Endothelial cell (in vitro differentiated cells): Measurements from ENCODE around the genes THAP8, ZNF420 and ZFP30.

- PRO-cap, result no peak
Observed at GRCh38 chr19:35913616-35914042, 5.5 kb upstream of the TYROBP start.

DNA sequence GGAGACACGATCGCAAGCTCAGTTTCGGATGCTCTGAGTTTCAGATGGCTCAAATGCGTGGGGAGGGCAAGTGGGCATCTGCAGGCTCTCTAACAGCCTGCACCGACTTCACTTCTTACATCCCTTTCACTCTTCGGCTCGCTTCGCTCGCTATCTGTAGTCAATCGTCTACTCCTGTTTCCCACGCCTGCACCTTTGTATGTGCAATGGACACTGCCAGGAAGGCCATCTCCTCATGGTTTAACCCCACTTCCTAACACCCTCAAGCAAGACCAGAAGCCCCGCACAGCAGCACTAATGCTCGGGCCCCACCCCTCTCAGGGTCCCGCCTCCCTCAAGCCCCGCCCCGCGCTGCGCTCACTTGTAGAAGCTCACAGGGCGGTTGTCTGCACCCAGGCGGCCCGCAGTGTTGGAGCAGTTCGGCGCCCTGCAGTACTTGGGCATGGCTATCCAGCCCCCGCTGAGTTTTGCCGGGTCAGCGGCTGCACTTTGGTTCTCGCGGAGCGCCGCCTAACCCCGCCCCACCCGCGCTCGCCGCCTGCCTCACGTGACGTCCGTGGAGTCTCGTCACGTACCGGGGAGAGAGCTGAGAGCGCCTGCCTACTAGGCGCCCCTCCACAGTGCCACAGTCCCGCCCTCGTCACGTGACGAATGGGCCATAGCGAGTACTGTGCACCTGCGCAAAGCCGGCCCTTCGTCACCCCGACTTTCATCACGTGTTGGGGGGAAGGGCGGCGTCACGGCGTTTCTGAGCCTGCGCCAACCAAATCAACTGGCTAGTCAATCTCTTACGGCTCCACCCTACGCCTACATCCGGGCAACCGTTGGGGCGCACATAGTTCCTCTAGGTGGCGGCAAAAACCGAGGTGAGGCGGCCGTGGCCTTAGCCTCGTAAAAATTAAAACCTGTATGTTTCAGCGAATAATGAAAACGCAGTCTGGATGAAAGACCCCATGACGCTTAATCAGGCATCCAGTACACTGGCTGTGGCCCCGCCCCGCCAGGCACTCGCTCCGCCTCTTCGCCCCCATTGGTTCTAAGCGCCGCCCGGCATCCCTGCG, at the start of gene THAP8:
Gene THAP8, minus strand, starts transcription at position 512 of the 1,061 bp plus-strand sequence.
- PRO-cap, result bidirectional peak, plus-strand start at position 404 of the sequence, minus-strand start at position 201 of the sequence; bidirectional peak, plus-strand start at position 771 of the sequence, minus-strand start at position 549 of the sequence; bidirectional peak, plus-strand start outside the sequence, minus-strand start at position 1,004 of the sequence

DNA sequence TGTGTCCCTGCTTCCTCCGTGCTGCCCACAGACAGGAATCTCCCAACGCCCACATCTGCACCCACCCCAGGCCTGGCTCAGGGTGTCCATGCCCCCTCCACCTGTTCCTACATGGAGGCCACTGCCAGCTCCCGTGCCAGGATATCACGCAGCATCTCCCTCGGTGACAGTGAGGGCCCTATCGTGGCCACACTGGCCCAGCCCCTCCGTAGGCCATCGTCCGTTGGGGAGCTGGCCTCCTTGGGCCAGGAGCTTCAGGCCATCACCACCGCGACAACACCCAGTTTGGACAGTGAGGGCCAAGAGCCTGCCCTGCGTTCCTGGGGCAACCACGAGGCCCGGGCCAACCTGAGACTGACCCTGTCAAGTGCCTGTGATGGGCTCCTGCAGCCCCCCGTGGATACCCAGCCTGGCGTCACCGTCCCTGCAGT, 7.6 kb upstream of the OVOL3 start:
- PRO-cap, result no peak

DNA sequence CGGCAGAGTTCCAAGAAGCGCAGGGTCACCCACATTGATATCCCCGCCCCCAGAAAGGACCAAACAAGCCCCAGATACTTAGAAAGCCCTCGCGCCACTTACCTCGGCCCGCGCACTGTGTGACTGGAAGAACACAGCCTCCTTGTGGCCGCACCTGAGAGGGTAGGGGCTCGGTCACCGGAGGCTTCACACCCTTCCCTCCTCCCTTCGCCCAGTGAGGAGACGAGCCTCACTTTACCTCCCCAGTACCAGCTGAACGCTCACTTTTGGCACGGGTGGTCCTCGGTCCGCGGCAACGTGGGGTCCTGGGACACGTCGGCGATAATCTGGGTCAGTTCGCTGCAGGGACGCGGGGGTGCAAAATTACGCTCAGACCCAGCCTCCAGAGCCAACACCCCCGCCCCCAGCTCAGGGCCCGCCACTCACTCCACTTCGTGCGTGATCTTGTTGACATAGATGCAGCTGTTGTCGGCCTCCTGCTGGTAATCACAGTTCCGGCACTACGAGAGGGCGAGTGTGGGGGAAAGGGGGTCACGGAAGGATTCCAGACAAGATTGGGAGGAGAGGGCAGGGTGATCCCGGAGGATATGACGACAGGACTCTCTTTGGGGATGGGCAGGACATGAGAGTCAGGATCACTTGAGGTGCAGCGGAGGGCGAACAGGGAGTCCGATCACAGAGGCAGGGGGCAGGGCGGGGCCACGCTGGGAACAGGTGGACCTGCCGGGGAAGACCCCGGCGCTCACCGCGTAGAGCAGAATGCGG, 580 bp downstream of the POLR2I start:
- PRO-cap, result bidirectional peak, plus-strand start at position 638 of the sequence, minus-strand start at position 328 of the sequence

GRCh38 chr19:36140560-36140694, 561 bp downstream of the CAPNS1 start:
- PRO-cap, result bidirectional peak, plus-strand start at chr19:36140622, minus-strand start at chr19:36140519

DNA sequence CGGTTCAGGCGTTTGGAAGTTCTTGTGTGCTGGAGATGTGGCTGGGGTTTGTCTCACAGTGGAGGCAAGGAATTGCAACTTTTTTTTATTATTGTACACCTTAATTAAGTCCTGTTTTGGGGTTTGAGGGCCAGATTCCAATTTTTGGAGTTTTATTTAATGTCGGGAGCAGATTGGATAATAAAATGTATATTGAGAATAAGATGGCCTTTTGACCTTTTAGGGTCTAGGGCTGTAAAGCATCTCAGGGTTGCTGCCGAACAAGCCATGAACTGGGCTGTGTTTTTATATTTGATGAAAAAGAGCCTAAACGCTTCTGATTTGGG, 6.6 kb upstream of the COX7A1 start:
- PRO-cap, result no peak

- PRO-cap, result no peak
Observed at GRCh38 chr19:36237000-36238062, 22.4 kb downstream of the ZNF146 start.

DNA sequence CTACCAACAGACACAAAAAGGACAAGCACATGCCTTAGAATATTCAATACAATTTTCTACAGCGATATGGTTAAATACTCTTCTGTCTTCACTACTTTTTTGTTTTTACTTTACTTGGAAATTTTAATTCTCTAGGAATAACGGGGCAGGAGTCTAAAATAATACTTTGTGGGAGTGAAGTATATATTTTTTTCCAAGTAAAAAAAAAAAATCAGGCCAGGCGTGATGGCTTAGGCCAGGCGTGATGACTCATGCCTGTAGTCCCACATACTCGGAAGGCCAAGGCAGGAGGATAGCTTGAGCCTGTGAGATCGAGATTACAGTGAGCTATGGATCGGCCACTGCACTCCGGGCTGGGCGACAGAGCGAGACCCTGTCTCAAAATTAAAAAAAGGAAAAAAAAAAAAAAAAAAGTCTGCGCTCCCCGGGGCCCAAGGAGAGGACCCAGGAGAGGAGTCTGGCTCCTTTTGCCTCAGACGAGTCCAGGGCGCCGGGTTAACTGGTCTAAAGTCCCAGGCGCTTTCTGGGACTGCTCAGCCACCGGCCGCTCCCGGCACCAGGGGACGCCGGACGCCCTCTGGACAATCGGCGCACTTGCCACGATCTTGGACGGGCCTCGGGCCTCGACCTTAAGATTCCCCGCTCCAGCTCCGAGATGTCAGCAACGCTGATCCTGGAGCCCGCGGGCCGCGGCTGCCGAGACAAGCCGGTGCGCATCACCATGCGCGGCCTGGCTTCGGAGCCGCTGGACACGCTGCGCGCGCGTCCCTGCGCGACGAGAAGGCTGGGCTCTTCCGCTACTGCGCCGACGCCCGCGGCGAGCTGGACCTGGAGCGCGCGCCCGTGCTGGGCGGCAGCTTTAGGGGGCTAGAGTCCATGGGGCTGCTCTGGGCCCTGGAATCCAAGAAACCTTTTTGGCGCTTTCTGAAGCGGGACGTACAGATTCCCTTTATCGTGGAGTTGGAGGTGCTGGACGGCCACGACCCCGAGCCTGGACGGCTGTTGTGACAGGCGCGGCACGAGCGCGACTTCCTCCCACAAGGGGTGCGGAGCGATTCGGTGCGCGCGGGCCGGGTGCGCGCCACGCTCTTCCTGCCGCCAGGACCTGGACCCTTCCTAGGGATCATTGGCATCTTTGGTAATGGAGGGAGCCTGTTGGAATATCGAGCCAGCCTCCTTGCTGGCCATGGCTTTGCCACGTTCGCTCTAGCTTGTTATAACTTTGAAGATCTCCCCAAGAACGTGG, 2.9 kb upstream of the ZFP82 start:
- PRO-cap, result bidirectional peak, plus-strand start at position 593 of the sequence, minus-strand start at position 579 of the sequence

DNA sequence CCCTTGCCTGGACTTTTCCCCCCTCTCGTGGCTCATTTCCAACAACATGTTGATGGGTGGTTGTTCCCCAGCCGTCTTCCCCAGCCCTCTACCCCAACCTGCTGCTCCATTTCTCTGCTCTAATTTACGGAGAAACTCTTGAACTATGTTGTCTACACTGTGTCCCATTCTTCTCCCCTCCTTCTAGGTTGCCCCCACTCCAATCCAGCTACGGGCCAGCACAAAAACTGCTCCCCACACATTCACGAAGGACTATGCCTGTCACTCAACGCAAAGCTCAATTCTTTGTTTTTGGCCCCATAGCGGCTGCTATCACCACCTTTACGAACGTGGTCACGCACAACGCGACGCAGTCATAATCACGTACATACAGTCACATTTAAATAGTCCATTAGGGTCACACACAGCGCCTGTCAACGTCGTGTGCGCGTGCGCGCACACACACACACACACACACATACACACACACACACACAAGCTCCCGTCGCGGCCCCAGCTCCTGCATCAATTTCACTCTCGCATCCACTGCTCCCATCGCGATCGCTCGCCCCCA, 440 bp downstream of the ZNF790 start:
- PRO-cap, result bidirectional peak, plus-strand start at position 513 of the sequence, minus-strand start at position 128 of the sequence

GRCh38 chr19:37077520-37078721, at the start of gene ZNF420:
TSS of gene ZNF420 (plus strand) at chr19:37078433.
- PRO-cap, result bidirectional peak, plus-strand start at chr19:37078433, minus-strand start at chr19:37078197

DNA sequence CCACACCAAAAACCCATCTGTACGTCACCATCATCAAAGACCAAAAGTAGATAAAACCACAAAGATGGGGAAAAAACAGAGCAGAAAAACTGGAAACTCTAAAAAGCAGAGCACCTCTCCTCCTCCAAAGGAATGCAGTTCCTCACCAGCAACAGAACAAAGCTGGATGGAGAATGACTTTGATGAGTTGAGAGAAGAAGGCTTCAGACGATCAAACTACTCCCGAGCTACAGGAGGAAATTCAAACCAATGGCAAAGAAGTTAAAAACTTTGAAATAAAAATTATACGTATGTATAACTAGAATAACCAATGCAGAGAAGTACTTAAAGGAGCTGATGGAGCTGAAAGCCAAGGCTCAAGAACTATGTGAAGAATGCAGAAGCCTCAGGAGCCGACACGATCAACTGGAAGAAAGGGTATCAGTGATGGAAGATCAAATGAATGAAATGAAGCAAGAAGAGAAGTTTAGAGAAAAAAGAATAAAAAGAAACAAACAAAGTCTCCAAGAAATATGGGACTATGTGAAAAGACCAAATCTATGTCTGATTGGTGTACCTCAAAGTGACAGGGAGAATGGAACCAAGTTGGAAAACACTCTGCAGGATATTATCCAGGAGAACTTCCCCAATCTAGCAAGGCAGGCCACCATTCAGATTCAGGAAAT, 39.3 kb downstream of the ZNF420 start:
- PRO-cap, result no peak

DNA sequence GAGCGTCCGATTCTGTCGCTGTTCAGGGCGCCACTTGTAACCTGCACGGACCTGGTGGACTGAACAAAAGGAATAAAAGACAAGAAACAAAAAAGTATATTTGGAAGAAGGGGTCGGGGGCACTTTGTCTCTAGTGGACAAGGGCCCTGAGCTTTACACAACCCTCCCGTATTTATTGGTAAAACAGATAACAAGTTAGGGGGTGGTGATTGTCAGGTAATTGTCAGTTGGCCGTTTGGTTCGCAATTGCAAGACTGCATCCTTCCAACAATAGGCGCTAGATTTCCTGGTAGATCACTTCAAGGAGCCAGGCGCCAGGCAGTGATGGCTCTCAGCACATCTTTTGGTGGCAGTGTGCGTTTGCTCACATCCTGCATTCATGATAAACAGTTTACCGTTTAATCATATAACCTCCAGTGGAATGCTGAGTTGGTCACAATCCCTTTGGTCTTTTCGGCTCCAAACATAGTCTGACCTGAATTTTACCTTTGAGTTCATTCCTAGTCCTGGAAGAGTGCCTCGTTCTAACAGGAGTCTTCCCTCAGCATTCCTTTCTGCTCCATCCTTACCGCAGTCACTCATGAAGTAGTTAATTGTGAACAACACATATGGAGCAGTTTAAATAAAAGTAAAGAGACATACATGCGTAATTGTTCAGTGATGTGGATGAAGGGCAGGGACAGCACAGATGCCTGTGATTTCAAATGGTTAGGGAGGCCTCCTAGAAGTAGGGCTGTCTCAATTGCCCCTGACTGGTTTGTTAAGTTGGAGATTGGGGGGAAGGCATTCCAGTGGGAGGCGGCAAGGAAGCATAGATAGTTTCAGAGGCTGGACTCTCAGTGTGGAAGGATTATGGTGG, 1.2 kb downstream of the ZNF875 start:
- PRO-cap, result no peak

DNA sequence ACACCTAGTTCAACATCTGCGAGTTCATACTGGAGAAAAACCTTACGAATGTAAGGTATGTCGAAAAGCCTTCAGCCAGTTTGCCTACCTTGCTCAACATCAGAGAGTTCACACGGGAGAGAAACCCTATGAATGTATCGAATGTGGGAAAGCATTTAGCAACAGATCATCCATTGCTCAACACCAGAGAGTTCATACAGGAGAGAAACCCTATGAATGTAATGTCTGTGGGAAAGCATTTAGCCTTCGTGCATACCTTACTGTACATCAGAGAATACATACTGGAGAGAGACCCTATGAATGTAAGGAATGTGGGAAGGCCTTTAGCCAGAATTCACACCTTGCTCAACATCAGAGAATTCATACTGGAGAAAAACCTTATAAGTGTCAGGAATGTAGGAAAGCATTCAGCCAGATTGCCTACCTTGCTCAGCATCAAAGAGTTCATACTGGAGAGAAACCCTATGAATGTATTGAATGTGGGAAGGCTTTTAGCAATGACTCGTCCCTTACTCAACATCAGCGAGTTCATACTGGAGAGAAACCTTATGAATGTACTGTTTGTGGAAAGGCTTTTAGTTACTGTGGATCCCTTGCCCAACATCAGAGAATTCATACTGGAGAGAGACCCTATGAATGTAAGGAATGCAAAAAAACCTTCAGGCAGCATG, 15.5 kb downstream of the ZNF570 start:
- PRO-cap, result no peak

GRCh38 chr19:37641124-37641729, 14.0 kb downstream of the ZFP30 start:
- PRO-cap, result no peak

- PRO-cap, result bidirectional peak, plus-strand start at chr19:37655579, minus-strand start at chr19:37655426; bidirectional peak, plus-strand start at chr19:37655751, minus-strand start at chr19:37655644
Observed at GRCh38 chr19:37655317-37655960, at the start of gene ZFP30. TSS of gene ZFP30 (minus strand) at chr19:37655465.

GRCh38 chr19:37739538-37740224, 20.1 kb upstream of the ZNF607 start:
- PRO-cap, result no peak

DNA sequence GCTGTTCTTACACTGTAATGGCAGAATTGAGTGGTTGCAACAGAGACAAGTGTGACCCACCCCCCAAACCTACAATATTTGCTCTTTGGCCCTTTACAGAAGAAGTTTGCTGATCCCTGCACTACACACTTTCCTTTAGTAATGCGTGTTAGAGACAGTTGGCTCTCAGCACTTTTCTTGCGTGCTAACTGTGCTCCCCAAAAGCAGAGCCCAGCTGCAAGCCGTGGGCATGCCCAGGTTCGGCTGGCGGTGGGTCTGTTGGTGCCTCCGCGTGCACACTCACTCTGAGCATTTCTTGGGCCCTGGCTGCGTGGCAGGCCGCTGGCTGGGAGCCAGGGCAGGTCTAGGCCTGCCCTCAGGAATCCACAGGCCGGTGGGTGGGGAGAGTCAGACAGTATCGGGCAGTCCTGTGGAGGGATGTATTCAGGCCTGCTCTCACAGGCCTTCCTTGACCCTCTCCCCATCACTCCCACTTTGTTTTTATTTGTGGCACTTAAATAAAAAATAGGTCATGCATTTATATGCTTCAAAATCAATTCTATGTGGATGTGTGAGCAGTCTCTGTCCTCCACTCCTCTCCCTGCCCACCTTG, 72.7 kb downstream of the SIPA1L3 start:
- PRO-cap, result no peak

DNA sequence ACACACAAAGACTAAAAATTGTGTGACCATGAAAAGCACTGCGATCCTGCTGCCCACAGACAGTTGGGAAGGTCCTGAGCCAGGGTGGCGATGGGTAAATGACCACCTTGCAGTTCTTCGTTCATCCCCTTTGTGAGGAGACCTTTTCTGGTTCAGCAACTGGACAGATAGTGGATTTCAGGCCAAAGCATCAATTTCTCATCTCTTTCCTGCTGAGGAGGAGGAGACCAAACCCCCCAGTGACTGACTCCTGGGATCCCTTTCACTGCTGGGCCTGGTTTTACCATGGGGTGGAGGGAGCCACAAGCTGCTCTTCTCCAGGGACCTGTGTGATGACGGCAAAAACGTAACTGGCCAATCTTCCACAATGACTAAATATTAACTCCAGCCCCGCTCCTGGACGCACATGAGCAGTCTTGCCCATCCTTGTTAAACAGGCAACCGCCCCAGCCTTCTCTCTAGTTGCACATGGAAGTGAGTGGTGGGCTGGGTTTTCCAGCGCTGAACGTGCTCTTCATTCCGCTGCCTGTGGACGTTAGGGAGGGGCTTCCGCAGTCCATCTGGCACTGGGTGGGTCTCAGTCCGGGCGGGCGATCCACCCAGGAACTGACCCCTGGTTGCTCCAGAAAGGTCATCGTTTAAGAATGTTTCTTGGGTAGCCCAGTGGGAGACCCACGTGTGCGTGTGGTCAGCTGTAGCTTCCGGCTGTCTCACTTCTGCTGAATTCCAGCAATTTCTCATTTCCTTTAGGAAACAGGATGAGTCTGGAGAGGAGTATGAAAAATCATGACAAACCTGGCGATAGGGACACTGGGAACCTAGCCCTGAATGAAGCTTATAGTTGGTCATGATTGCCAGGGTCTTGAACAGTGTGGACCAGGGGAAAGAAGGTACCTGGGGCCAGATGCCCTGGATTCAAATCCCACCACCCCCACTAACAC, 92.3 kb downstream of the SIPA1L3 start:
- PRO-cap, result no peak

GRCh38 chr19:38267694-38268532, 3.5 kb downstream of the SPINT2 start:
- PRO-cap, result no peak

DNA sequence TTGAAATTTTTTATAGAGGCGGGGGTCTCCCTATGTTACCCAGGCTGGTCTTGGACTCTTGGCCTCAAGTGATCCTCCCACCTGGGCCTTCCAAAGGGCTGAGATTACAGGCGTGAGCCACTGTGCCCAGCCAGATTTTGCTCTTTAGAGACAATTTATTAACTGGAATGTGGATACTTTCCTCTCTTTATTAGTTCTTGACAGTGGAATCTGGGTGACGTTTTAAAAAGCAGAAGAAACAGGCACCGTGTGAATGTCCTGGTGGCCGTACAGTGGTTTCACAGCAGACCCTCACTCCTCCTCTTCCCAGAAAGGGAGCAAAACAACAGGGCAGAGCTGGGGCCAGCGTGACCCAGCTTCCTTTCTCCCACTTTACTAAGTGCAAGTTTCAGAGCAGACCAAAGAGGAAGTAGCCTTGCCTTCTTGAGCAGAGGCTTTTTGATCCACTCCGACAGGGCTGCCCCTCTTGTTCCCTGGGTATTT, 19.7 kb upstream of the C19orf33 start:
- PRO-cap, result no peak